ENCODE measurements around the genes CACNG1, BPTF and C17orf58.

DNA sequence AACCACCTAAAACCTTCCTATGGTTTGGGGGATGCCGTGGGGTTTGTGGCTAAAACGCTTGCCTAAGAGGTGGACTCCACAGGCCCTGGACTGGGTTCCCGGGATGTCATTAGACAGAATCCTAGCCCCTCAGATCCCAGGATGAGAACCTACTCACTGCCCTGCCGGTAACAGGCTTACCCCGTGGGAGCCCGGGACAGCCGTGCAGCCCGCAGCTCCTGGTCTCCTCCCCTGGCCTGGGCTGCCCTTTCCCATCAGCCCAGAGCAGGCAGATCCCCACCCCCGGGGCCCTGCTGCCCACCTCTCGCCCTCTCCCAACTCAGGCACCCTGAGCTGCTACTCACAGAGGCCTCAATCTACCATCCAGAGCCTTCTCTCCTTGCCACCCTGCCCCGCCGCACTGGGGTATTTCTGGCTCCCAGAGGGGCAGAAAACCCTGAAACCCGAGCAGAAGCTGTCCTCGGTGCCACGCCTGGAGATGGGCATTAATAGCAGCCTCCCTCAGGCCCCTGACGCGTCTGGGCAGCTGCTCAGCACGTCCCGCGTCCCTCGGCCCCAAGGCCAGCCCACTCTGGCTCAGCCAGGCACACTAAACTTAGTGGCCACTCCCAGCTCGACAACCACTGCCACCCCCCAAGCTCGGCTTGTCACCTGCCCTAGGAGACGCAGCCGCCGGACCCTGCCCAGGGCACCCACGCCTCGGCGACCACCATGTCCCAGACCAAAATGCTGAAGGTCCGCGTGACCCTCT is at the start of gene CACNG1:
CACNG1 (plus strand) TSS at position 605 of the 751 bp plus-strand sequence.
- PRO-cap, result no peak
- RAMPAGE, long total RNA, 3 experiments, result no peak in any of the 3 experiments

- PRO-cap, result no peak
- RAMPAGE, long total RNA, 3 experiments, result no peak in any of the 3 experiments
Measured at GRCh38 chr17:67070444-67071060, 26.2 kb downstream of the CACNG1 start.

GRCh38 chr17:67074268-67075412 is 30.3 kb downstream of the CACNG1 start:
- PRO-cap, result no peak
- RAMPAGE, long total RNA, 3 experiments, result no peak in any of the 3 experiments

DNA sequence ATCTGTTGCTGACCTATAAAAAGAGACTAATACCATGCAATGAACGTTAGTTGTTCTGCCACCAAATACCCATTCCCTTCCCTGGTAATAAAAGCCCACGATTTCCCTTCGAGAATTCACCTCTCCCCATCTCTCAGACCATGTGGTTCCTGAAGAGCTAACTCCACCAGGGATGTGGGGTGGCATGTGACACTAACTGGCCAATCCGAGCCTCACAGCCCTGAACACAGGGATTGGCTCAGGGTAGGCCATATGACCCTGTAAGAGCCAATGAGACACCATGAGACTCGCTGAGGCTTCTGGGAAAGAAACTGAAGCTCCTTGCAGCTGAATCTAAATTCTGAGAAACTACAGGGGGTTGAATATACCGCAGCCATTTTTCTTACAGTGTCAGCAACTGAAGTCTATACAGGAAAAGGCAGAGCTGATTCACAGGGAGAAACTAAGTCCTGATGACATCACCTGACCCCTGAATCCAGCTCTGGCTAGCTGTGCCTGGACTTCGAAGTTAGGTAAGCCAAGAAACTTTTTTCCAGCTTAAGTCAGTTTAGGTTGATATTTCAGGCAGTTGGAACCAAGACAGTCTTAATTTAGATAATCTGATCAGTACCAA is 21.0 kb downstream of the HELZ start:
- PRO-cap, result no peak
- RAMPAGE, long total RNA, 3 experiments, result no peak in any of the 3 experiments

DNA sequence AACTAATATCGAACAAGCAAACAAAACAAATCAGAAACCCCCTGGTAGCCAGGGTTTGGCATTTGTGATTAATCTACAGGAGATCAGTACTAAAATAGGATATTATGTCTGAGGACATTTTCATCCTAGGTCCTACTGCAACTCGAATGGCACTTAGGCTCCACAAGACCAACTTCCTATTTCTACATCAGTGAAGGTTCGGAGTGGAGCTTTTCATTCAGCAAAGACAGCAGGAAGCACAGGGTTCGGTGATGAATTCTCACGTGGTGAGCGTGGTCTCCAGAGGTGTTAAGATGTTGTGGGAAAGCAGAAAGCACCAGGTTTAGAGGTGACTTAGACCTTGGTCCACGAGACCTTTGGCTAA is 13.8 kb upstream of the HELZ start:
- PRO-cap, result no peak
- RAMPAGE, long total RNA, 3 experiments, result no peak in any of the 3 experiments

- PRO-cap, result no peak
- RAMPAGE, long total RNA, 3 experiments, result no peak in any of the 3 experiments
Measured at GRCh38 chr17:67293771-67294180, 48.8 kb upstream of the HELZ start.

DNA sequence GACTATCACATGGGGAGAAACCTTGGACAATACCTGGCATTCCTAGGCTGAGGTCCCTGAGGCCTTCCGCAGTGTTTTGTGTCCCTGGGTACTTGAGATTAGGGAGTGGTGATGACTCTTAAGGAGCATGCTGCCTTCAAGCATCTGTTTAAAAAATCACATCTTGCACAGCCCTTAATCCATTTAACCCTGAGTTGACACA is 39.0 kb downstream of the PSMD12 start:
- PRO-cap, result no peak
- RAMPAGE, long total RNA, 3 experiments, result no peak in any of the 3 experiments

GRCh38 chr17:67337820-67338638 is 28.3 kb downstream of the PSMD12 start:
- PRO-cap, result no peak
- RAMPAGE, long total RNA, 3 experiments, result no peak in any of the 3 experiments

DNA sequence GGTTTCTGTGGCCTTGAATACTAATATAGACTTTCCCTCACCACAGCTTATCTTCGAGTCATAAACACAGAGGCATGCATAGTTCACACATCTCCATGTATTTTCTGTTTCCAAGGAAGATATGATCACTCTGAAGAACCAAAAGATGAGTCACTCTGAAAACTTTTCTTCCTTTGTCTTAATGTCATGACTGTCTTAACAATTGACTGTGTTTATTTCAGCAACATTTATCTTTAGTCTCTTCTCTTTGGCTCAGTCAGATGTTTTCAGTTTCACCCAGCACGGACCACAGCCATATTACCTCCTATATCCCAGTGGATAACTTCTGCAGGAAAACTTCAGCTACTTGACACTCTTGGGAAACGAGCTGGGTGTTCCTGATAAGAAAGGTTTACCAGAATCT is 54.6 kb downstream of the PITPNC1 start:
- PRO-cap, result no peak
- RAMPAGE, long total RNA, 3 experiments, result no peak in any of the 3 experiments

- PRO-cap, result no peak
- RAMPAGE, long total RNA, 3 experiments, result no peak in any of the 3 experiments
Measured at GRCh38 chr17:67510042-67510534, 133.0 kb downstream of the PITPNC1 start.

- PRO-cap, result no peak
- RAMPAGE, long total RNA, 3 experiments, result no peak in any of the 3 experiments
Measured at GRCh38 chr17:67546237-67547058, 169.4 kb downstream of the PITPNC1 start.

GRCh38 chr17:67577965-67578888 is 139.5 kb upstream of the NOL11 start:
- PRO-cap, result no peak
- RAMPAGE, long total RNA, 3 experiments, result no peak in any of the 3 experiments

DNA sequence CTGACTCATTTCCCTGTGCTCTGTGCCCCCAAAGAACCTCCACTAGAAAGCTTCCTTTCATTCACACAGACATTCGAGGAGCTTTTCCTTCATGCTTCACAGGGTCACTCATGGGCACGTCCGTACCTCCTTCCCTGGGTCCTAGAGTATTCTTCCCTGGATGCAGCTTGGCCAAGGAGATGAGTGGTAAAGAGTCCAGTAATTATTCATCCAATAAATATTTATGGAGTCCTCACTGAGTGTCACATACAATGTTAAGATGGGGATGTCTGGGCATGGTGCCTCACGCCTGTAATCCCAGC is 83.8 kb upstream of the NOL11 start:
- PRO-cap, result no peak
- RAMPAGE, long total RNA, 3 experiments, result no peak in any of the 3 experiments

GRCh38 chr17:67825069-67825637 is at the start of gene BPTF:
BPTF (plus strand) TSS chr17:67825503.
- PRO-cap, result bidirectional peak, plus-strand start at chr17:67825503, minus-strand start at chr17:67825345
- RAMPAGE, long total RNA, 3 experiments, result no peak in any of the 3 experiments

GRCh38 chr17:67995894-67996645 is at the start of gene C17orf58:
C17orf58 (minus strand) TSS chr17:67996469.
- PRO-cap, result unidirectional peak, minus-strand start at chr17:67996120
- RAMPAGE, long total RNA, 3 experiments, result start-site peak on the minus strand in 1 of 3 experiments, at chr17:67996451-67996455 at its widest, 10 reads per replicate

DNA sequence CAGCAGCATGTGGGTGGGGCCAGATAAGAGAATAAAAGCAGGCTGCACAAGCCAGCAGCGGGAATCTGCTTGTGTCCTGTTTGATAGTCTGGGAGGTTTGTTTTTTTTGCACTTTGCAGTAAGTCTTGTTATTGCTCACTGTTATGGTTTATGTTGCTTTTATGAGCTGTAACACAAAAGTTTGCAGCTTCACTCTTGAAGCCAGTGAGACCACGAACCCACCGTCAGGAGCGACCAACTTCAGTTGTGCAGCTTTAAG is 46.1 kb downstream of the KPNA2 start:
- PRO-cap, result no peak
- RAMPAGE, long total RNA, 3 experiments, result no peak in any of the 3 experiments

GRCh38 chr17:68085943-68086562 is 50.5 kb downstream of the KPNA2 start:
- PRO-cap, result unidirectional peak, plus-strand start at chr17:68086322
- RAMPAGE, long total RNA, 3 experiments, result no peak in any of the 3 experiments

- PRO-cap, result no peak
- RAMPAGE, long total RNA, 3 experiments, result no peak in any of the 3 experiments
Measured at GRCh38 chr17:68135050-68135717, 99.6 kb downstream of the KPNA2 start.

- PRO-cap, result bidirectional peak, plus-strand start at chr17:68205472, minus-strand start at chr17:68205352
- RAMPAGE, long total RNA, 3 experiments, result start-site peak on the plus strand in 1 of 3 experiments, at chr17:68205458-68205514 at its widest, 19 reads per replicate
Measured at GRCh38 chr17:68205199-68205605, 42.6 kb upstream of the AMZ2 start.

GRCh38 chr17:68237186-68237757 is 10.6 kb upstream of the AMZ2 start:
- PRO-cap, result bidirectional peak, plus-strand start at chr17:68237574, minus-strand start at chr17:68237401
- RAMPAGE, long total RNA, 3 experiments, result no peak in any of the 3 experiments

Measured in subcutaneous adipose tissue (tissue), 3 donors.